Breast epithelium (tissue), 2 donors: ENCODE results near the gene FSCN2.

GRCh38 chr17:80929354-80929925, 62.2 kb upstream of the CHMP6 start:
- PRO-cap: no peak
- RAMPAGE, long total RNA, 2 experiments: no peak in any of the 2 experiments

GRCh38 chr17:80942305-80943033, 49.2 kb upstream of the CHMP6 start:
- PRO-cap: no peak
- RAMPAGE, long total RNA, 2 experiments: no peak in any of the 2 experiments

DNA sequence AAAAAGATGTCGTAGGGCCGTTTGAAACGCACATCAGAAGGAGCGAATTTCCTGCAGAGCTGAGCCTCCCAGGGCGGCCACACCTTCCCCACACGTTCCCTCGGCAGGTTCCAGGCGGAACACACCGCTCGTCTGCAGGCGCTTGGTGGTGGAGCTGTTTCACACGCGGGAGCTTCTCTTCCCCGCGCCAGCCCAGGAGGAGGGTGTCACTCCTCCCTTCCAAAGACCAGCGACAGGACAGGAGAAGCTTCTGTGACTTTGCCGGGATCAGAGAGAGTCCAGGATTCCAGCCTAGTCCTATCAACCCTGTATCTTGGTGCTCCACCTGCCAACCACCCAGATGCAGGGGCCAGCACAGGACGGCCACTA, 11.5 kb upstream of the BAIAP2 start:
- PRO-cap: no peak
- RAMPAGE, long total RNA, 2 experiments: no peak in any of the 2 experiments

GRCh38 chr17:81044550-81045431, 9.8 kb downstream of the BAIAP2 start:
- PRO-cap: no peak
- RAMPAGE, long total RNA, 2 experiments: no peak in any of the 2 experiments

GRCh38 chr17:81048573-81049166, 13.7 kb downstream of the BAIAP2 start:
- PRO-cap: no peak
- RAMPAGE, long total RNA, 2 experiments: no peak in any of the 2 experiments

- PRO-cap: no peak
- RAMPAGE, long total RNA, 2 experiments: no peak in any of the 2 experiments
These were observed 43.4 kb upstream of the PVALEF start for GRCh38 chr17:81121708-81122415.

GRCh38 chr17:81154854-81155190, 10.5 kb upstream of the PVALEF start:
- PRO-cap: no peak
- RAMPAGE, long total RNA, 2 experiments: no peak in any of the 2 experiments

DNA sequence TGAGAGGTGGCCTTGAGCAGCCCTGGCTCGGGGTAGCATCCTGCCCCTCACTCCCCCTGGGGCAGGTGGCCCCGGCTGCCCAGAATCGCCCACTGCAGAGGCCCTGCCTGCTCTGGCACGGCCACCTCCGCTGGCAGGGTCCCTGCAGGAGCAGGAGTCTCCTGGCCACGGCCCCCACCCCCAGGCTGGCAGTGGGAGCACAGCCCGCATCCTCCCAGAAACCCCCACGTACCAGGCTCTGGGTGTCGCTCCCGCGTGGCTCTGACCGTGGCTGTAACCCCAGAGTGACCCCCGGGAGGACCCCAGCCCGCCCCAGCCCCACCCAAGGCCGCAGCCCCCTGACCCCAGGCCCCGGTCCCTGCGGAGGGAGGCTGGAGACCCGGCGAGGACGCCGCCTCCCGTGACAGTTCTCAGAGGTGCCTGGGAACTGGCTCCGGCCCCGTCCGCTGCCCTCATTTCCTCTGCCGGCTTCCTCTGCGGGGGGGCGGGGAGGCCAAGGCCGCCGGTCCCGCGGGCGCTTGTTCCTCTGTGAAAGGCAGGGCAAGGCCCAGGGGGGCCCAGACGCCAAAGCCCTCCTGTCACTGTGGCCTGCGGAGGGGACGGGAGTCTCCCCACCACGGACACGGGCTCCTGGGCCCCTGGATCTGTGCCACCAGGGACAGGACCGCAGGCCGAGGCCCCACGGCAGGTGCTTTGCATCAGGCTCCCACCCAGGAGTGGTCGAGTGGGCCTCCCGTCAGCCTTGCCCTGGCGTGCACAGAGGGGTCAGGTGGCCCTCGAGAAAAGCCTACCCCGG, 5.1 kb upstream of the PVALEF start:
- PRO-cap: unidirectional peak, minus-strand start at position 405 of the sequence
- RAMPAGE, long total RNA, 2 experiments: no peak in any of the 2 experiments

- PRO-cap: no peak
- RAMPAGE, long total RNA, 2 experiments: no peak in any of the 2 experiments
These were observed 22.5 kb downstream of the SLC38A10 start for GRCh38 chr17:81272475-81273195.

GRCh38 chr17:81331731-81332110, 36.6 kb upstream of the SLC38A10 start:
- PRO-cap: no peak
- RAMPAGE, long total RNA, 2 experiments: no peak in any of the 2 experiments

DNA sequence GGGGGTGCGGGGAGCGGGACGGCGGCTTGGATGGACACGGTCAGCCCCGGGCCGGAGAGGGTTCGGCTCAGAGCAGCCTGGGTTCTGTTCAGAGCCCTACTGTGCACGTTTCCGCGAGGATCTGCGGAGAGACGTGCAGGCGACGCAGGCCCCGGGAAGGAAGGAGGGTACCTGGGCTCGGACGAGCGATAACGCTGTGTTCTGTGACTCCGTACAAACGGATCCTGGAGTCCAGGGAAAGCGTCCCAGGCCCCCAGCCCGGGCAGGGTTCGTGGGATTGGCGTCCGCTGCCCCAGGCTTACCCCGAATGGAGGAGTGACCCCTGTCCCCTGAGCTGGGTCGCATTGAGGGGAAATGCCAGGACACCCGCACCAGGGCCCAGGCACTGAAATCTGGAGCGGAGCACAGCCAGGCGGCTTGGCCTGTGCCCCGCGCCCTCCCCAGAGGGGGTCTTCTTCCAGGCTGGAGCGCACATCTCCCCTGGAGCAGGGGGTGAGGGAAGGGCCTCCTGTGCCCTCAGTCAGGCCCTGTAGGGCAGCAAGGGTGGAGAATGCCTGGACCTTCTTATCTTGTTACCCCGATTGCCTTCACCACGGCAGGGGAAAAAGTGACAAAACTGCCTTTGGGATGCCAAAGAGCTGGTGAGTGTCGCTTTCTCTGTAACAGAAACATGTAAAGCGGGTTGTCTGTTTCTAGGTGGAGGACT, 48.5 kb upstream of the BAHCC1 start:
- PRO-cap: no peak
- RAMPAGE, long total RNA, 2 experiments: no peak in any of the 2 experiments

- PRO-cap: no peak
- RAMPAGE, long total RNA, 2 experiments: no peak in any of the 2 experiments
These were observed 8.9 kb upstream of the BAHCC1 start for GRCh38 chr17:81386280-81386849.

DNA sequence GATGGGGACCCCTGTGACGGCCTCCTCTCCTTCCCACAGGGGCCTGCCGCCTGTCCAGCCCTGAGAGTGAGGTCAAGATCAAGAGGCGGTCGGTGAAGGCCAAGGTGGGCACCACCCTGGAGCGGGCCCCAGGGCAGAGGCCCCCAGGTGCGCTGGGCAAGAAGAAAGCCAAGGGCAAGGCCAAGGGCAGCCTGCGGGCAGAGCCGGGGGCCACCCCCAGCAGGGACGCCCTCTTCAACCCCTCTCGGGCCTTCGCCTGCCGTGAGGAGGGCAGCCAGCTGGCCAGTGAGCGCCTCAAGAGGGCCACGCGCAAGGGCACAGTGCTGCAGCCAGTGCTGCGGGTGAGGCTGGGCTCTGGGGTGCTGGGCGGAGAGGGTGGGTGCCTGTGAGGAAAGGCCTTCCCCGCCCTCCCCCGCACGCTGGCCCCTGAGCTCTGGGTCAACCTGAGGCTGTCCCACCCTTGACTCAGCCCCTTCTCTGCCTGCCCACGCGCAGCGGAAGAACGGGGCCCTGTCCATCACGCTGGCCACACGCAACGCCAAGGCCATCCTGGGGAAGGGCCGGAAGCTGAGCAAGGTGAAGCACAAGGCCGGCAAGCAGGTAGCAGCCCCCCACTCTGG, 54.4 kb downstream of the ACTG1 start:
- PRO-cap: no peak
- RAMPAGE, long total RNA, 2 experiments: no peak in any of the 2 experiments

- PRO-cap: no peak
- RAMPAGE, long total RNA, 2 experiments: no peak in any of the 2 experiments
These were observed 53.4 kb downstream of the ACTG1 start for GRCh38 chr17:81459069-81459674.

GRCh38 chr17:81494844-81495549, 17.6 kb downstream of the ACTG1 start:
- PRO-cap: no peak
- RAMPAGE, long total RNA, 2 experiments: no peak in any of the 2 experiments

DNA sequence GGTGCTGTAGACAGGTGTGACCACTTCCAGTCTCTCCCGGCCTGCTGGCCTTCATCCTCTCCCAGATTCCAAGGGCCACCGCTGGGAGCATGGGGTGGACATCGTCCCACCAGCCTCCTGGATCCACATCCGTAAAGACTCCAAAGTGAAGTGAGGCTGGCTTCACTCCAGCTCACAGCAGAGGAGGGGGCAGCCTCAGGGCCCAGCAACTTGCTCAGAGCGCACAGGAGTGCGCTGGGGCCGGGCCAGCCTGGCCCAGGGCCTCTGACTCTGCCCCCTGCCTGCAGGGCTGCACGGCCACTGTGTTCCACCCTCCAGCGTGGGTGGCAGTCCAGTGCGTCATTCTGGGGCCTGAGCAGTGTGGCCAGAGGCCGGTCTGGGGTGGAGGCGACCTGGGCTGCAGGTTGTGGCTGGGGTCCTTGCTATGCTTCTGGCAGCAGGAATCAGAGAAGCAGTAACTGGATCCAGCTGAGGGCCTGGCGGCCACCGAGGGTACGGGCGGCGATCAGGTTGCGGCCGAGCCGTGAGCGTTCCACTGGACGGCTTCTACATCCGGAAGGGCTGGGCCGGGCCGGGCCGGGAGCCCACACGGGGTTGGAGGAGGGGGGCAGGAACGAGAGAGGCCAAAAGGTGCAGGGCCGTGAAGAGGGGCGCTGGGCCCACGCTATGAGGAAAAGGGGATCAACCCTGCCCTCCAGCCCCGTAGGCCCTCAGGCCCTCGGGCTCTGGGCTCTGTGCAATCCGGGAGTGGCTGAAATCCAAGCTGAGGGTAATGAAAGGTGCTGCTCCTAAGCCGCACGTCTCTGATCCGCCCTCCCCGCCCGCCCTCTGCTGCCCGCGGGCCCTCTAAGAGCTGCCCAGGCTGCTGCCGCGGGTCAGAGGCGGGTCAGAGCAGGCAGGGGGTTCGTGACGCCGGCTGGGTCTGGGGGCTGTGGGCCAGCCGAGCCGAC, at the start of gene FSCN2:
FSCN2 (plus strand) TSS at position 878 of the 950 bp plus-strand sequence.
- PRO-cap: no peak
- RAMPAGE, long total RNA, 2 experiments: no peak in any of the 2 experiments

DNA sequence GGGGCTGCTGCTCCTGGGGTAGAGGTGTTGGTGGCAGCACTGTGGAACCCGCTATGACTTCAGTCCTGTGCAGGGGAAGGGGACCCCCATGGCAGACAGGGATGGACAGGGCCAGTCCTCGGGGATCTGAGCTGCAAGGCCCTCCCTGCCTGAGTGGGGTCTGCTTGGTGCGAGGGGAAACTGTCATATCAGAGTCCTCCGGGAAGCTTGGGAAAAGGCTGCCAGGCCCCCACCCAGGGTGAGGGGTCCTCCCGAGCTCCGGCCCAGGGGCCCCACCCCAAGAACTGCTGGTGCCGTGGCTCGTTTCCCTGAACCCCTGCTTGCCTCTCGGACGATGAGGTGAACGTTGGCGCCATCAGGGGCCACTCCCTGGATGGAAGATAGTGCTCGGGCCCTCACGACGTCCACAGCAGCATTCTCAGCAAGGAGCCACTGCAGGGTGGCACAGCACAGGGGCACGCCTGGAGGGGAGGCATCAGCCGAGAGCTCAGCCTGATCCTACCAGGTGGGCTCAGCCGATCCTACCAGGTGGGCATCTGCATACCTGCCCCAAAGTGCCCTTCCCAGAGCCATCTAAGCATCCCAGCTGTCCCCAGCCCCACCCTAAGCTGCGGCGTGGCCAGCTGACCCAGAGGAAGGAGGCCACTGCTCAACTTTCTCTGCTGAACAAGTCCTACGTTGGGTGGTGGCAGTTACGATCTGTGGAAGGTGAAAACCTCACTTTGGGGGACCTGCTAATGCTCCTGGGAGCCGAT, 6.6 kb downstream of the FAAP100 start:
- PRO-cap: no peak
- RAMPAGE, long total RNA, 2 experiments: no peak in any of the 2 experiments

DNA sequence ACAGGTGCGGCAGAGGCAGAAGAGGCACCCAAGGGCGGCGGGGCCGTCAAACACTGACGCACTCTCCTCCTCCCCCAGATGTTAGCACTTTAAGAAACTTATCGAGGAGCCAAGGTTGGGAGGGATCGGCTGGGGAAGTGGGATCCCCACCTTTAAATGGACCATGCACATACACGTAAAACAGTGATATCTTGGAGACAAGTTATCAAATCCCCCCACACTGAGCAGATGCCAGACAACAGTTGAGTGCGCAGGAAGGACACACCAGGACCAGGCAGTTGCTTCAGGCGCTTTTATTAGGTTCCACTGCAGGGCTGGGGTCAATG, 4.4 kb upstream of the FAAP100 start:
- PRO-cap: no peak
- RAMPAGE, long total RNA, 2 experiments: no peak in any of the 2 experiments

GRCh38 chr17:81665739-81666445, 513 bp downstream of the OXLD1 start:
- PRO-cap: no peak
- RAMPAGE, long total RNA, 2 experiments: no peak in any of the 2 experiments

DNA sequence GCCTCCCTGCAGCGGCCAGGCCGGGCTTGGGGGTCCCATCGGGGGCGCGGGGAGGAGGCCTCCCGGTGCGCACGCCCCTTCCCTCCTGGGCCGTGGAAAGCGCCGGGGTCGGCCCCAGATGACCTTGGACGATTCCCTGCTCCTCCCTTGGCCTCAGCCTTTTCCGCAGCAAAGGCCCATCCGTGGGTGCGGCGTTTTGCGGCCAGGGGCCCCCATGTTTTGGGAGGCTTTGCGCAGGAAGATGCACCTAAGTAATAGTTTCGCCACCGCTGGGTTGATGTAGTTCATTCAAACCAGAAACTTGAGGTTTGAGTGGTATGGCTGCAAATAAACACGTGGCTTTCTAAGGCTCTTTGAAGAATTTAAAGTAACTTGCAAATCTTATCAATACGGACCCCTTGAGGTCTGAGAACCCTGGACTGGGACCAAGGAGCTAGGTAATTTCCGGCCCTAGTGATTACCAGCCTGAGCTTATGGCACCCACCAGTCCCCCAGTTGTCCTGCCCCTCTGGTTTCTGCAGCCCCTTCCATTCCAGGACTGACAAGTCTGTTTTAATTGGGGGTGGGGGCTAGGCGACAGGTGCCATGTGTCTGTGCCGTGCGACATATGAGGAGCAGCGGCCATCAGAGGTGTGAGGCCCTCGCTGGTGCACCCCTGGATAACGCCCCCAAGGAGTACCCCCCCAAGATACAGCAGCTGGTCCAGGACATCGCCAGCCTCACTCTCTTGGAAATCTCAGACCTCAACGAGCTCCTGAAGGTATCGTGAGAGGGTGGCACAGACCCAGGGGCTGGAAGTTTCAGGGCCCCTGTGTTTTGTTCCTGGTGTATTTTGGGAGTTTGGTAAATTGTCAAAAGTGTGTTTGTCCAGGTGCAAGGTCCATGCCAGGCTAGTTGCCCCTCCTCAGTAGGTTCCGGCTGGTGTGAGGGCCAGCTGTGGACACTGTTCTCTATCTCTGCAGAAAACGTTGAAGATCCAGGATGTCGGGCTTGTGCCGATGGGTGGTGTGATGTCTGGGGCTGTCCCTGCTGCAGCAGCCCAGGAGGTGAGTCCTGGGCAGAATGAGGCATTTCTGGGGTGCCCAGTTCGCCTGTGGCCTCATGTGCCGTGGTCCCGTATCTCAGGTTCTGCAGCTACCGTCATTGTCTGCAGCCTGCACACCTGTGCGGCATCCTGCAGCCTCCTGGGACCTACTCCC, 903 bp downstream of the MRPL12 start:
- PRO-cap: no peak
- RAMPAGE, long total RNA, 2 experiments: no peak in any of the 2 experiments